AG04449 (cell line): ENCODE results near the gene CDK8.

GRCh38 chr13:22009473-22010131 is 338.7 kb downstream of the FGF9 start:
- RRBS = no CpG with 5 or more reads among the region's 11 CpGs

DNA sequence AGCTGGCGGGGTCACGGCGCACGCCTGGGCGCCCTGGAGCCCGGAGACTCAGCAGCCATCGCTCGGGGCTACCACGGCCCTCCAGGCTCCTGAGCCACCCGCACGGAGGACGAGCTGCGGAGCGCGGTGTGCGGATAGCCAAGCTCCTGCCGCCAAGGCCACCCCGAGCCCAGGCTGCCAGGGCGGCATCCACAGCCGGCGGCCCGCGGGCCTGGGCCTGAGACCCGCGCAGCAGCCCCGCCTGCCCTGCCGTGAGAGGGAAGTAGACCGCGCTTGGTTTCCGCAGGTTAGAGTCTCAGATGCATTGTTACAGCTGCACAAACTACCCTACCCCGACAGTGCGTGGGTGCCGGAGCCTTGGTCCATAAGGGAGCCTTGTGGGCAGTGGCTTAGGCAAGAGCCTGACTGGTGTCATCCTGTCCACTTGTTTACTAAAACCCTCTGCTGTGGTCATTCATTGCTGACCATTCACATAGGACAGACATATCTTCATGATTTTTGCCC is 253.8 kb upstream of the SGCG start:
- RRBS = no CpG with 5 or more reads among the region's 33 CpGs

DNA sequence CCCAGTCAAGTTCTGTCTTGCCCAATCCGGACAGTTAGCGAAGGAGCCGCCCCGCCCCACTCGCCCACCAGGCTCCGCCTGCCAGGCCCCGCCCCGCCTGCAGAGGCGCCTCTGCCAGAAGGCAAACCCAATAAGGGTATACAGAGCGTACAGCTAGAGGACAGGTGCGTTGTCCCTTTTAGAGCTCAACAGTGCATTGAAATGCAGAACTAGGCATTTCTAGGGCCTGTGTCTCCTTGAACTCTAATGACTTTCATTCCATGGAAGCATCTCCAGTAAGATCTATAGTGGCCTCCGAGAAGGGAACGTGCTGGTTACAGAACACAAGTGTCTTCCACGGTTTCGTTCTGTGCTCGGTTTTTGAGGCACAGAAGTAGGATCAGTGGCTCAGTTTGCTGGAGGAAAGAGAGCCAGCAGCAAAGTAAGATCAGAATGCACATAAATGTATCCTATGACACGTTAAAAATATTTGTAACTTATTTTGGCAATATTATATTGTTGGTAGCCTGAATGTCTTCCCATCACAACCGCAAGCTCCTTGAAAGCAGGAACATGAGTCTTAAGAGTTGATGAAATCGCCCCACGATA is 57.7 kb downstream of the SACS start:
- RRBS = 0% methylated on average over 1 of the region's 20 CpGs

GRCh38 chr13:23915206-23915821 is 26.1 kb upstream of the MIPEP start:
- RRBS = no CpG with 5 or more reads among the region's 4 CpGs

DNA sequence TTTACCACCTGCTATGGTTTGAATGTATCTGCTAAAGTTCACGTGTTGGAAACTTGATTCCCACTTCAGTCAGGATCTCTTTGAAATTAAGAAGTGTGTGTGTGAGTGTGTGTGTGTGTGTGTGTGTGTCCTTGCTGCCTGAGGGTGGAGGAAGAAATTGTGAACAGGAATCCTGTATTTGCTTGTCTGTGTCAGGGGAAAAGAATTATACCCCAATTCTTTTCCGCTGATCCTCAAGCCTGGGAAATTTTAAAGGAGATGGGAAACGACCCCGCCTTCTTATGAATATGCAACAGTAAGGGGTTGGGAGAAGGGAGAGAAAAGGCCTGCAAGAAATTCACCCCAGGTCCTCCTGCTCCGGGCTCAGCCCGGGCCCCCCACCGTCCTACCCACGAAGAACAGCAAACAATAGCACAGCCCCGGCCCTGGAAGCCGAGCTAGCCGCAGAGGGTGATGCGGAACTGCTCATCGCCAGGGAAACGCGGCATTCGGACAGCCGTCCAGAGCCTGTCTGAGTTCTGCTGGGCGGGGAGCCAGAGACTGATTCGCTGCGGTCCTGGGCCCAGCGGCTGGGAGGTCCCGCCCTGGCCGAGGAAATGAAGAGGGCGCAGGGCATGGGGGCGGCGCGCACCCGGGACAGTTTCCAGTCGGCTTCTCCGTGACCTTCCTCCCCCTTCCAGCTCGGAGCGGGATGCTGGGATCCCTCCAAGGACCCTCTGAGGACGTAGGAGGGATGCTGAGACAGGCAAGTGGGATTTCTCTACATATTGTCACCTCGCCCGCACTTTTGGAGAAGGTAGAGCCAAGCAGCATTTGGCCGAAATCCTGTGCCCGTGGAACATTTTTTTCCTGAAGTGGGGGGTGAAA is 90.2 kb upstream of the MIPEP start:
- RRBS = 0% methylated on average over 2 of the region's 37 CpGs

DNA sequence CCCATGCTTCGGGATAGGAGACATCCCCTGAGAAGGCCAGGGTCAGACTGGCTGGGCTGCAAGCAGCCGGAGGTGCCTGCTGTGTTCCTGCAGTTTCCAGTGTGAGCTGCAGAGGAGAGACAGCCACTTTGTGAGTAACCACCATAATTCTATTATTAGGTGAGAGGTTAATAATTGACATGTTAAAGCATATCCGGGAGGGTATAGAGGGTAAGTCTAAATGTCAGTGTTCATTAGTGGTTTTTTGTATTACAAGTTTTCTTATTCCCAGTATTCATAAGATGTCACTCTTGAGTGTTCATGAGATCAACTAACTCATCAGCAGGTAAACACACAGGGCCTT is 116.8 kb upstream of the MIPEP start:
- RRBS = no CpG with 5 or more reads among the region's 3 CpGs

- RRBS = no CpG with 5 or more reads among the region's 14 CpGs
Measured at GRCh38 chr13:24159744-24160421, 637 bp upstream of the SPATA13 start.

DNA sequence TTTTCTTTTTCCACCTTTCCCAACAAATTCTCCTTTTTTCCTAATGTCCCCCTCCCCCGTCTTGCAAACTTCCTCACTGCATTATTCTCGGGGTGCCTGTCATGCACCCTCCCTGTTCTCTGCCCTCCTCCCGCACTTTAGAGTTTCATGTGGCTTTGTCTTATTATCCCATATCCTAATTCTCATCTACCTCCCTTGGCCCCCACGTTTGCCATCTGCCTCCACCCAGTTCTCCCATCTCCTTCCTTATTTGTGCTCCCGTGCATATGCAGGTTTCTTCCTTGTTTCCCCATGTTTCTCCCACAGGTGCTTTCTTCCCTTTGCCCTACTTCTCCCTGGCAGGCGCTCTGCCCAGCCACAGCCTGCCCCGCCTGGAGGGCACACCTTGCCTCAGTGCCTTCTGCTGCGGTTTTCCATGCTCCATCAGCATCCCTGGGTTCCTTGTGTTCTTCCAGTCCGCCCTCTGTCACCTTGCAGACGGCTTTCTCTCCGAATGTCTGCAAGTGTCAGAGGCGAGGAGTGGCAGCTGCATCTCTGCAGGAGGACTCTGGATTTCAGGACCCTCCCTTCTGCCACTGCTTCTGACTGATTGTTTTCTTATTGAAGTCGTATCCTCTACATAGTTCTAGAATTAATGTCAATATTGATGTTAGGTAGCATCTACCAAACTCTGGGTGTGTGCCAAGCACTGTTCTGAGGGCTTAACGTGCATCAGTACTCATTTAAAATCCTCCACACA is 1.6 kb downstream of the SPATA13 start:
- RRBS = no CpG with 5 or more reads among the region's 14 CpGs

GRCh38 chr13:24230427-24230994 is 70.0 kb downstream of the SPATA13 start:
- RRBS = no CpG with 5 or more reads among the region's 11 CpGs

- RRBS = no CpG with 5 or more reads among the region's 4 CpGs
Measured at GRCh38 chr13:24244460-24245047, 64.8 kb upstream of the C1QTNF9 start.

DNA sequence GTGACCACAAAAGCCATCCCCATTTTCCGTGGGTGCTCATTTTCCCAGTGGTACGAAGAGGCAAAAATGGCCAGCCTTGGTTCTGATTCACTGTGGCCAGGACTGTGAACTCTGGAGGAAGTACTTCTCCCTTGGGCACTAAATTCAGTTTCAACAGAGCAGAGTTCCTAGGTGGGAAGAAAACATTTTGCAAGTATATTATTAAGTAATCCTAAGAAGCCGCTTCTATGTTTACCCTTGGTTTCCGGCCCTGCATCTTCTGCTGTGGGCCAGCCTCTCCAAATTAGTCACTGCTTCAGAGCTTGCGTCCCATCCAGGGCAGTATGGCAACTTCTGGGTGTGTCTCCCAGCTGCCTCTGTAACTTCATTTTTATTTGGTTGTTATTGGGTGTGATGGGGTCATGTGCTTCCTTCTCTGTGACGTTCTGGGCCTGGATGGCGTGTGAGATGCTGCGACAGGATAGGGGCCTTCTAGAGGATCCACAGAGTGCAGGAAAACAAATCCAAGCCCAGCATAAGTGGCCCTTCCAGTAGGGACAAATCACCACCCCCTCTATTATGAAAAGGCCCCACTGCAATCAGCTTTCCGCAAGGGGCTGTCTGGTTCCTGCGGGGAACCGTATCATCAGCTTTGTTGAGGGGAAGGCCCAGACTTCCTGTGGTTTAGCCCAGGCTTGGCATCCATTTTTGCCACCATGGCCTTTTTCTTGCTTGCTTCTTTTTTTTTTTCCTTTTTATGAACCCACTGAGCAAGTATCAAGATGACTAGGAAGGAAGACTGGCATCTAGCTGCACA is 55.1 kb upstream of the C1QTNF9 start:
- RRBS = no CpG with 5 or more reads among the region's 11 CpGs

DNA sequence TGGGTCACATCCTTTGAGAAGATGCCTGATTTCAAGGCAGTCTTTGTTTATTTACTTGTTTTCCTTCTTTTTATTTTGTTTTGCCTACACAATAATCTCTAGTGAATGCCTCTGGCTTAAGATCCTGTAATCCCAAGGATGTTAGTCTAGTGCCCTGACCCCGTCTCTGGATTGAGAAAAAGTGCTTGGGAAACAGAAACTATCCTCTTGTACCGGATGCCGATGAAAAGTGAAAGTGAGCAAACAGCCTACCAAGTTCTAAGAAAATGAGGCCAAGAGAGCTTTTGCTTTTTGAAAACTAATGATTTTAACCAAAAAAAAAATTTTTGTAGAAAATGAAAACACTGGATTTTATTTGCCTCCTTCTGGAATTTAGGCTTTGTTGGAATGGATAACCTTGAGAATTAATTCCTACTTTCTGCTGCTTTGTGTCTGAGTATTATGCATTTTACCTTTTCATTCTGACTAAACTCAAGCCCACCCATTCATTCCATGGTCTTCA is 42.0 kb upstream of the C1QTNF9 start:
- RRBS = no CpG with 5 or more reads among the region's 3 CpGs

- RRBS = no CpG with 5 or more reads among the region's 6 CpGs
Measured at GRCh38 chr13:24348756-24349481, 39.5 kb downstream of the C1QTNF9 start.

DNA sequence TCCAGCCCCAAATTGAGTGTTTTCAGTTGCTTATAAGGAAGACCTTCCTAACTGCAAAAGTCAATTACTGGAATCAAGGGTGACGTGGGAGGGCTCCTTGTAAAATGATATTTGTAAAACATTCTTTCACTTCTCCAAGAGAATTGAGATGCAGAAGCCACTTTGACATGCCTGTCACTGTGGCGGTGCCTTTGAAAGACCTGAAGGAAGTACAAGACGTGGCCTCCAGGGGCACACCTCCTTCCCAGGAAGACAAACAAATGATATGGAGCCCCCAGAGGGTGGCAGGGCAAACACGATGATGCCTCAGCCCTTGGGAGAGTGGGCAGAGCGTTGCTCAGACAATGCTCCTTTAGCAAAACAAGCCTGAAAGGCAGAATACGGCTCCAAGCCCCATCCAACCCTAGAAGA is 9.3 kb upstream of the ATP12A start:
- RRBS = no CpG with 5 or more reads among the region's 6 CpGs

GRCh38 chr13:25017801-25018307 is 78.1 kb upstream of the PABPC3 start:
- RRBS = no CpG with 5 or more reads among the region's 39 CpGs

DNA sequence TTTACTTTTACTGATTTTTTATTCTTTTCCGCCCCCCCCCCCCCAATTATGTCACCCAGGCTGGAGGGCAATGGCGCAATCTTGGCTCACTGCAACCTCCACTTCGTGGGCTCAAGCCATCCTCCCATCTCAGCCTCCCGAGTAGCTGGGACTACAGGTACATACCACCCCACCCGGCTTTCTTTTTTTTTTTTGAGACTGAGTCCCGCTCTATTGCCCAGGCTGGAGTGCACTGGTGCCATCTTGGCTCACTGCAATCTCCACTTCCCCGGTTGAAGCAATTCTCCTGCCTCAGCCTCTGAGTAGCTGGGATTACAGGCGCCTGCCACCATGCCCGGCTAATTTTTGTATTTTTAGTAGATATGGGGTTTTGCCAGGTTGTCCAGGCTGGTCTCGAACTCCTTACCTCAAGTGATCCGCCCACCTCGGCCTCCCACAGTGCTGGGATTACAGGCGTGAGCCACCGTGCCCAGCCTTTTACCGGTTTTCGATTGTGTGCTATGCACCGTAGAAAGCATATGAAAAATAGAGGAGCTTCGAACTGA is 1.9 kb downstream of the MTMR6 start:
- RRBS = no CpG with 5 or more reads among the region's 18 CpGs

DNA sequence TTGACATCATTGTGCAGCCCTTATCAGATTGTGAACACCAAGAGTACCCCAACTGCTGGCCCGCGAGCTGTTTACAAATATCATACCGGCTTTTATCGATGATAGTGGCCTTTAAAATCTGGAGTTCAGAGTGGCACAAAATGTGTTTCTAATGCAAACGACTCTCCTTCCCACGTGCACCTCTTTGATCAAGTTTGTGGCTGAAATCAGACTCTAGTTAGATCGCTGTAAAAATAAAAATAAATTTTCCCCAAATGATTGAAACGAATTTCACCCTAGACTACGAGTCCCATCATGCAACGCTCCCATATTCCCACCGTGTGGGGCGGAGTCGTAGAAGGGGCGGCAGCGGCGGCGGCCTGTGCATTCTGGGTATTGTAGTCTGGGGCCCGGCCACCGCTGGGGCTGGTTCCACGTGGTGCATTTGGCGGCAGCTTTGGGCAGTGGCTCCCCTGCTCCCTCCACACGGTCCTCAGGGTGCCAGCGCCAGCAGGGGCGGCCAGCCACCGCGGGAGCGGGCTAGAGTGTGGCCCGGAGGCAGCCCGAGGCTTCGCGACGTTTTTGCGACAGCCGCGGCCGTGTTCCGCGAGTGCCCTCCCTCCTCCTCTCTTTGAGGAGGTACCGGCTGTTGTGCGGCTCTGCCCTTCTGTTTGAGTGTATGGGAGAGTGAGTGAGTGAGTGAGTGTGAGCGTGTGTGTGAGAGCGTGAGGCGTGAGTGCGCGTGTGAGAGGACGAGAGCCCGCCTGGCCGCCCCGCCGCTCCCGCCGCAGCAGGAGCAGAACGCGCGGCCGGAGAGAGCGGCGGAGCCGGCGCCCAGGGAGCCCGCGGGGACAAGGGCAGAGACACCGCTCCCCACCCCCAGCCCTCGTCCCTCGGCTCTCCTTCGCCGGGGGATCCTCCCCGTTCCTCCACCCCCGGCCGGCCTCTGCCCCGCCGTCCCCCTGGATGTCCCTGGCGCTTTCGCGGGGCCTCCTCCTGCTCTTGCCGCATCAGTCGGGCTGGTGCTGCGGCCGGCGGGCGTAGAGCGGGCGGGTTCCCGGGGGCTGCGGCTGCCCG is at the start of gene CDK8:
TSS of gene CDK8 (plus strand) at position 613 of the 1,056 bp plus-strand sequence.
- RRBS = 3% methylated on average over 19 of the region's 86 CpGs

GRCh38 chr13:26475729-26476910 is 81.4 kb upstream of the WASF3 start:
- RRBS = no CpG with 5 or more reads among the region's 29 CpGs

GRCh38 chr13:26721151-26721558 is 39.4 kb downstream of the GPR12 start:
- RRBS = no CpG with 5 or more reads among the region's 8 CpGs